ENCODE results near the gene CHI3L1.

- PRO-cap, result no peak
- RAMPAGE, long total RNA, 4 experiments, result no peak in any of the 4 experiments
Observed at GRCh38 chr1:202048977-202049524, 38.7 kb downstream of the ELF3 start.

DNA sequence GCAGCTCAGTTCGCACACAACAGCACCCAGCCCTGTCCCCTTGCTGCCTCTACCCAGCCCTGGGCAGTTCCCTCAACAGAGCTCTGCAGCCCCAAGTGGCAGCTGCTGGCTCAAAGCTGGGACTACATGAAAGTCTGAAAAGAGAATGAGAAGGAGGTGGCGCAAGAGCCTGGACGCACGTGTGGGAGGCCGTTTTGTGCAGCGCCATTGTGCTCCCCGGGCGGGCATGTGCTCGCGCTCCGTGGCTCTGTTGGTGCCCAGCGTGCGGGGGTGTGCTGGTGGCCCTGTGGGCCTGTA, 10.3 kb downstream of the GPR37L1 start:
- PRO-cap, result no peak
- RAMPAGE, long total RNA, 4 experiments, result no peak in any of the 4 experiments

DNA sequence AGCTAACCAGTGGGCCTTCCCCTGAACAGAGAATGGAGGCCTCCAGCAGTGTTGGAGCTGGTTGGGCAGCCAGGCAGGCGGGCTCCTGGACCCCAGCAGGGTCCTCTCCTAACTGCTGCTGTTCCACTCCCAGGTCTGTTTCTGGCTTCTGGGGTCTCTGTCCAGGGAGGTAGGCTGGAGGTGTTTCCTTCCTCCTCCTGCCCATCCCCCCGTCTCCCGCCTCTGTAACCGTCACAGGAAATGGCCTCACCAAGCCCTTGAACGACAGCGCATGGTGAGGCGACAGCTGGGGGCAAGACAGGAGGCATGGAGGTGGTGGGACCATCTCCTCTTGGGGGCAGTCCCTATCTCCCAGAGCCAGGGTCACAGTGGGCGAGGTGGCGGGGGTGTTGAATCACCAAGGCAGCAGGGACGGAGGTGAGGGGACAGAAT, 539 bp downstream of the PTPN7 start:
- PRO-cap, result no peak
- RAMPAGE, long total RNA, 4 experiments, result no peak in any of the 4 experiments

DNA sequence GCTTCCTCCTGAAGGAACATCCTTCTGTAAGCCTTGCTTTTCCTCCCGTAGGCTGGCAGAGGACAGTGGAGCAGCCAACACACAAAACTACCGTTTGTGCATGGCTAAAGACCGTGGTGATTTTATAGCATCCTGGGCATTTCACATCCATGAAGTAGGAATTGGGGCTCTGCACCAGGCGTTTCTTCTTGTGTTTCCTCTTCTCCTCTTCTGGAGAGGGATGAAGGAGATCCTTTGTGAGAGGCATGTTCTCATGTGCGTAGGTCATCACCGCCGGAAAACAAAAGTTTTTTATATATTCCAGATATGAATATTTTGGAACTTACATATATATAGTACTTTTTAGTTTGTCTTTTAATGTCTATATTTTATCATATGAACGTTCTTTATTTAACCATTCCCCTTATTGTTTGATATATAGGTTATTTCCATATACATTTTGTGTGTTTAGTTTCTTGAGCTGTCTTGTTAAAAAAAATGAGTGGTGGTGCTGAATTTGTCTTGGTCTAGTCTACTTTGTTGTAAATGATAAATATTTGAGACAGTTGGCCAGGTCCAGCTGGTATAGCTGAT, 123.5 kb downstream of the PPP1R12B start:
- PRO-cap, result no peak
- RAMPAGE, long total RNA, 4 experiments, result no peak in any of the 4 experiments

DNA sequence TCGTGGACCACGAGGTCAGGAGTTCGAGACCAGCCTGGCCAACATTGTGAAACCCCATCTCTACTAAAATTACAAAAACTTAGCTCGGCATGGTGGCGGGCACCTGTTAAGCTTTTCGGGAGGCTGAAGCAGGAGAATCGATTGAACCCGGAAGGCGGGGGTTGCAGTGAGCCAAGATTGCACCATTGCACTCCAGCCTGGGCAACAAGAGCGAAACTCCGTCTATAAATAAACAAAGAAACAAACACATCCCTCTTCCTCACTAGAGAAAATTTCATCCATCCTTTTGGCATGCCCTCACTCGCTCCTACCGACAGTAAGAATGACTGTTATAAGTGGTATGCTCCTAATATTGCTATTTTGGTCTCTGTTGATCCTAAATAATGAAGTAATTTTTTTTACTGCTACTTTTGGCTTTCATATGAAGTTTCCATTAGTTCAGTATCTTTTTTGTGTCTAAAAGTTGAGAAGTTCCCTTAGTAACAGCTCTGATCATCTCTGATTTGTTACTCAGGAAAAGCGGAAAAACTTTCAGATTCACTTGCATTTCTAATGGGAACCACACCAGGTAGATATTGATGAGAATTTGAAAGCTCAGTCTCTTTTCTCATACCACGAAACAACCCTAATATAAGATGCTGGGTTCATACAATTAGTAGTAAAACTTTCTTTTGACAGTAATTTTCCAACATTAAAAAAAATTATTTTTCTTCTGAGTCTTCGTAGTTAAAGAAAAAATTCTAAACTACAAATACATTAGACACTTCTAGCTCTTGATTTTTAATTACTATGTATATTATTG, 166.5 kb downstream of the SYT2 start:
- PRO-cap, result no peak
- RAMPAGE, long total RNA, 4 experiments, result no peak in any of the 4 experiments

DNA sequence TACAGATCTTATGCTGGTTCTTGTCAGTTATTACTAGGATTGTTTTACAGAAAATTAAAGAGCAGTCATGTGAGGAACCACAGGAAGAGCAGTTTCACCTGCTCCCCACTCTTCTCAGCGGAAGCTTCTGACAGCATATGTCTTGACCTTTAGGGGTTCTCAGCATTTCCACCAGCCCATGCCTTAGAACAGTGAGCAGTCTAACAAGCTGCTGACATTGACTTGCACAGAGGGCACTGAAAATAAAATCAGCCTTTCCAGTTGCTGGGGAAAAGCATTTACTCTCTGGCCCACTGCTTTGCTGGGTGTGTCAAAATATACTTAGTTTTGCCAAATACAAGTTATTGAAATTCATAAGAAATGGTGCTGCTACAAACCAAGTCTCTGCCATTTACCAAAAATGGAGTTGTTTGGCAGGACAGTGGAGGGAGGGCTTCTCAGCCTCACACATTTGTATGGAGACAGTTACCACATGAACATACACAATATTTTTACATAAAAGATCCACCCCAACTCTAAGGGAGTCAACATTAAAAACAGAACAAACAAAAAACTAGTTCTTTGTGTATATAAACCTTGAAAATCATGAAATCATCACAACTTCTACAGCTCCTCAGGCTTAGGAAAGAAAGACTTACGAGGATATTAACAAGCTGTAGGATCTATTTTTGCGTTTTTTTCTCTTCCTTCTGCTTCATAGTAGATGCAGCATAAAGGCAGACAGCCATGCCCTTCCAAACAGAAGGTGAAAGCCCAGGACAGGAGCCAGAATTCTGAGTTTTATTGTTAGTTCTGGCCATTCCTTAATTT, 144.1 kb downstream of the SYT2 start:
- PRO-cap, result no peak
- RAMPAGE, long total RNA, 4 experiments, result no peak in any of the 4 experiments

DNA sequence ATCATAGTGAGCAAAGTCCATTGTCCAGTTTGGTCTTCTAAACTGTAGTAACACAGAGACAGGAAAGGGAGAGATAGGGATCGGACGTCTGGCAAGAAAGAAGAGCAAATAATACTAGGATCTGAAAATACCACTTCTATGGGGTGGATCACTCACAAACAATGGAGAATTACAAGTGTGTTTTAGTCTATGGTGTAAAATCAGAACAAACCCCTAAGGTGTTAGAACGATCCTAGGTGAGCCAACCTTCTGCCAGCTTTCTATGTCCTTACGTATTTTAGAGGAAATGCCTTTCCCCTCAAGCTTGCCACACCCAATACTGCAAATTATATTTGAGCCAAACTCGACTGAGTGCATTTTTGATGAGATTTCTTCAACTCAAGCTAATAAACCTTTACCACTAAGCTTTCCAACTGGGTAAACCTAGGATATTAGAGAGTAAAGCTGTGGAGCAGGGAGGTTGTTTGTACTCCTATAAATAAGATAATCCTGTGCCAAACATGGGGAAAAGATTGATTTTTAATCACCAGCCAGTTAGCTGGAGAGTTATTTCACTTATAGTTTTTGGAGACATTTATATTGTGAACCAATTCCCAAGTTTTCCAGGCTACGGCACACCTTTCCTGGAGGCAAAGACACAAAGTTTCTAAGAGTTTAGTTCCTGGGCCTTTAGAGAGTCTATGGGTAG, 3.7 kb downstream of the ADIPOR1 start:
- PRO-cap, result no peak
- RAMPAGE, long total RNA, 4 experiments, result no peak in any of the 4 experiments

DNA sequence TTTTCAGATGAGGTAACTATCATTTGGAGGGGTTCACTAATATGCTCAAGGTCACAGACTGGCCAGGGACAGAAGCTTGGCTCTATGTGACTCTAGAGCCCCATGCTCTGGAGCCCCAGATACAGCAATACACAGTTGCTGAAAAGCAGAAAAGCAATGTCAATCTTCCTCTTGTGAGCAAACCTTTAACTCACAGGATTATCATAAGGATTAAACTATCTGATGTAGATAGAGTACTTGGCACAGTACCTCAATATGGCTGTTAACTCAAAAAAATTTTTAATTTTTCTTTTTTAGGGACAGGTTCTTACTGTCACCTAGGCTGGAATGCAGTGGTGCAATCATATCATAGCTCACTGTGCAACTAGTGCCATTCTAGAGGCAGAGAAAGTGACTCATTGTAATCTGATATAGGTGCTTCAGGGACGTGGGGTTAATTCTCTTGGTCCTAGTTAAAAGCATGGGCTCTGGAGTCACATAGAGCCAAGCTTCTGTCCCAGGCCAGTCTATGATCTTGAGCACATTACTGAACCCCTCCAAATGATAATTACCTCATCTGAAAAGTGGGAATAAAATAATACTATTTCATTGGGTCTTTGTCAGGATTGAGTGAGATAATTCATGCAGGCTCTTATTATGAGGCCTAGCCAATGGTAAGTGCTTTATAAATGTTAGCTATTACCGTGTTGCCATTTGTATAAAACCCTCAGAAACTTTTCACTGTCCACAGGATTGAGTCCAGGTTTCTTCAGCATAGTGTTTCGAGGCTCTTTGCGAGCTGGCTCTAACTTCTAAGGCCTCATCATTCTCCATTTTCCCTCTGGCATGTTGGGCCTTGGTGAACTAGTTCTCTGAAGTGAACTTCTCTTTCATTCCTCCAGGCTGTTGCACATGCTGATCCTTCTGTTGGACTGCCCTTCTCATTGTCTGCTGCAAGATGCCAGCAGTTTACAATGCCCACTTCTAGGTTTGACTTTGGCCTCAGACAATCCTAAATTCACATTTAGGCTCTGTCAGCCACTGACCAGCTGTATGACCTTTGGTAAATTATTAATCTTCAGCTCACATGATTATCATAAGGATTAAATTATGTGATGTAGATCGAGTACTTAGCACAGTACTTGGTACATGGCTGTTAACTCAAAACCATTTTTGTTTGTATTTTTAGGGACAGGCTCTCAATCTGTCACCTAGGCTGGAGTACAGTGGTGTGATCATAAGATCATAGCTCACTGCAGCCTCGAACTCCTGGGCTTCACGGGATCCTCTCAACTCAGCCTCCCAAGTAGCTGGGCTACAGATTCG, 1.4 kb upstream of the ADIPOR1 start:
- PRO-cap, result no peak
- RAMPAGE, long total RNA, 4 experiments, result no peak in any of the 4 experiments

GRCh38 chr1:203005607-203006045, 1.5 kb upstream of the TMEM183A start:
- PRO-cap, result no peak
- RAMPAGE, long total RNA, 4 experiments, result no peak in any of the 4 experiments

DNA sequence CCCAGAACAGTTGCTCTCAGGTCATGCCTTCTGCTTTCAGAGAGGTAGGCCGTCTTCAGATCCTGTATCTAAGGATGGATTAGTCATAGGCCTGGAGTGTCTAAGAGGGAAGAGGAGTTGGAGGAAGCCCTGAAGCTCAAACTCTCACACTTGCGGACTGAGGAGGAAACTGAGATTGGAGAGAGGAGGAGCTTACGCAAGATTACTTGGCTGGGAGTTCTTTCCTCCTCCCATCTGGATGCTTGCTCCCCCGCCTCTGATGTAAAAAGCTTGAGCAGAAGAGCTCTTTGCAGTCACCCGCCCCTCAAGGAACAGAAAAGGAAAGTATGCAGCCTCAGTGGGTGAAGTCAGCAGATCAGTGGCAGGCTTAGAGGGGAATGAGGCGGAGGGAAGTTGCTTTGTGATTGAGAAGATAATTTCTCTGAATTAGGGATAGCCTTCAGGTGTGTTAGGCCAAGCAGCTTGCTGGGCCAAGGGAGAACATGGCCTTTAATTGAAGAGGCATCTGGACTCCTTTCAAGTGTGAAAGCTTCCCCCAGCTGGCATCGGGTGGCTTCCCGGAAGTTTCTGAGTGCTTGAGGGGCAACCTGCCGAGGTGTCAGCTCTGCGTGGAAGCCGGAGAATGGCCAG, 6.6 kb downstream of the ADORA1 start:
- PRO-cap, result no peak
- RAMPAGE, long total RNA, 4 experiments, result no peak in any of the 4 experiments

GRCh38 chr1:203186420-203187655, at the start of gene CHI3L1:
Gene CHI3L1, minus strand, starts transcription at chr1:203186704.
- PRO-cap, result no peak
- RAMPAGE, long total RNA, 4 experiments, result start-site peak on the minus strand in 2 of 4 experiments, at chr1:203186696-203186746 at its widest, 2,705 to 6,291 reads per replicate

DNA sequence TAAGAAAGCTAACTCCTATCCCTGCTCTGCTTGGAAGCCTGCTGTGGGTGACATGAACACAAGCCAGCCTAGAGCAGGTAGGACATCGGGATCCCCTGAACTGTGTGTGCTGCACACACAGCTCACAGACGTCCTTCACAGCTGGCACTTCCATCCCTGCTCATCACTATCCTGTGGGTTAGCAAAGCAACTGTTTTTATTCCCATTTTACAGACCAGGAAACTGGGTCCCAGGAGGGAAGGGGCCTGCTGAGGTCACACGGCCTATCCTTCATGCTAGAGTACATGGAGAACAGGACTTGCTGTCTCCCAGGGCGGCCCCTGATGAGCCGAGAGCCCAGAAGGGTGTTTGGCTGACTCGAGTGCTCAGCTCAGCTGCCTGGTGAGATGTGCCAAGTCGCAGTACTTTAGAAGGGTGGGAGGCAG, 28.4 kb upstream of the BTG2 start:
- PRO-cap, result no peak
- RAMPAGE, long total RNA, 4 experiments, result no peak in any of the 4 experiments

DNA sequence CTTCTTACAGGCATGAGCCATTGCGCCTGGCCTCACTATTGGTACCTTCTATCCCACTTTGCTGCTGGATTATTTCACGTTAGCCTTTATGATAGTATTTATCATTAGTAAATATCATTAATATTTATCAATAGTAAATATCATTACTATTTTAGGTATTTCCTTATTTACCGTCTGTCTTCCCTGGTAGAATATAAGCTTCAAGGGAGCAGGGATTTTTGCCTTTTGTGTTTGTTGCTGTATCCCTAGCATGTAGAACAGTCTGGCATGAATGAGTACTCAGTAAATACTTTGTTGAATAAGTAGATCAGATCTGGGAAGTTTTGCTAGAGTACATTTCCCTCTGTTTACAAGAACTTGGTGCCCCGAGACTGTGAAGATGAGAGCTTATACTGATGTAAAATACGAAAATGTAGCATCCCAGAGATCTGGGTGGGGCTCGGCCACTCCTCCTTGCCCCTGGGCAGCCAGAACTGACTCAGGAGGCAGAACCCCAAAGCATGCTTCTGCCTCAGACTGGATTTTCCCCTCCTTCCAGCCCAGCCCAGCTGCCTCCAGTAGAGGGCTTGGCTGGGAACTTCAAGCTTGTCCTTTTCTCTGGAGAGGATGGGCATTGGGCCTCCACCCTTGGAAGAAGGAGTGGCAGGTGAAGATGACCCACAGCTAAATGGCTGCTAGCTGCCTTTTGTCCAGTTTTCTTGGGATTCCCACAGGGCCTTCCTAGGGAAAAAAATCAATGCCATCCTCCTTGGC, 24.4 kb upstream of the BTG2 start:
- PRO-cap, result no peak
- RAMPAGE, long total RNA, 4 experiments, result no peak in any of the 4 experiments

DNA sequence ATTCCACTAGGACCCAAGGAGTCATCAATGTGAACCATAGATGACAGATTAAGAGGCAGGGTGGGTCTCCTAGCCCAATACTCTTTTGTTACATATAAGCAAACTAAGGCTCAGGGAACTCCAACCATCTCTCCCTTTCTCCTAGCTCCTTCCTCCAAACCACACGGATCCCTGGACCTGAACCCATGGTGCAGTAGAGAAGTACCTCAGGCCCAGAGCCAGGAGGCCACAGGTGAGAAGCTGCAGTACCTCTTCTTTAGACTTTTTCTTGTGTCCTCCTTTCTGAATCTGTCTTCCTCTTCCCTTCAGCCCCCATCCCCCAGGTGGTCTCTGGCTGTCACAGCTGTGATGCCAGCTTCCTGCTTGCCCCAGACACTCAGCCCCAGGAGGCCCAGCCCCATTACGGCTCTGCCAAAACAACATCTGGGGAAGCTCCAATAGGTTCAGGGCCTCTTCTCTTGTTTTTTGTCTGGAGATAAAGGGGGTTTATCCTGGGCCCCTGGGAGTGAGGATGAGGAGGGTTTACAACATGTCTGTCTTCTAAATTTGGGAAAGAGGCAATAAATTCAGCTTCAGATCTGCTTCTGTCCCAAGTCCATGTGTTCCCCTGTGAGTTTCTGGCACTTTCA, 9.6 kb upstream of the BTG2 start:
- PRO-cap, result no peak
- RAMPAGE, long total RNA, 4 experiments, result no peak in any of the 4 experiments

DNA sequence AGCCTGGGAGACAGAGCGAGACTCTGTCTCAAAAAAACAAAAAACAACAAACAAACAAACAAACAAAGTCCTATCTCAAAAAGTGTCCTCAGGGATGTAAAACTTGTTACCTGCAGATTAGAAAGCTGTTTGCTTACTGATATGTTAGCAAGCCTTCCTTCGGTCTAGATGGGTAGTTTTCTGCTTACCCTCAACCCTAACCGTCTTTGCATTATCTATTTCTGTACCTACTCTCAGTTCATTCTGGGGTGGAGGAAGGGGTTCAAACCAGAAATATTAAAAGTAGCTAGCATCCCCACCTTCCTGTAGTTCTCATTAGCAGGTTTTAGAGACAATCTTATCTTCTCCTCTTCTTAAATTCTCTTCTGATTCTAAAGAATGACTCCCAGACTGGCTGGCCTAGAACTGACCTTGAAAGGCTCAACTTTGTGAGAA, 5.3 kb upstream of the BTG2 start:
- PRO-cap, result no peak
- RAMPAGE, long total RNA, 4 experiments, result no peak in any of the 4 experiments

DNA sequence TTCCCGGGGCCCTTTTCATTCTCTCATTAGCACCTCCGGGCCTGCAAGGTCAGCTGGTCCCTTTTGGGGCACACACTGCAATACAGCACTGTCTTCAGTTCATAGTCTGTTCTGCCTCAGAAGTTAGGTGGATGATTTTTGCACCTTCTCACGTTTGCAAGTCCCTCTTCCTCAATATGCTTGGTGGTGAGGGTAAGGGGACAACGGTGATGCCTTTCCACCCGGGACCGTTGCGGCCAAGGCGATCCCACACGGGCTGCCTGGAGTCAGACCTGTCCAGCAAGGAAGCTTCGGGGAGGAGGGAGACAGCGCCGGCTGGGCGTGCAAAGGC, 21.6 kb downstream of the BTG2 start:
- PRO-cap, result no peak
- RAMPAGE, long total RNA, 4 experiments, result no peak in any of the 4 experiments

GRCh38 chr1:203360960-203361758, 10.2 kb upstream of the FMOD start:
- PRO-cap, result no peak
- RAMPAGE, long total RNA, 4 experiments, result no peak in any of the 4 experiments

GRCh38 chr1:203464272-203464725, 11.3 kb upstream of the PRELP start:
- PRO-cap, result no peak
- RAMPAGE, long total RNA, 4 experiments, result no peak in any of the 4 experiments

DNA sequence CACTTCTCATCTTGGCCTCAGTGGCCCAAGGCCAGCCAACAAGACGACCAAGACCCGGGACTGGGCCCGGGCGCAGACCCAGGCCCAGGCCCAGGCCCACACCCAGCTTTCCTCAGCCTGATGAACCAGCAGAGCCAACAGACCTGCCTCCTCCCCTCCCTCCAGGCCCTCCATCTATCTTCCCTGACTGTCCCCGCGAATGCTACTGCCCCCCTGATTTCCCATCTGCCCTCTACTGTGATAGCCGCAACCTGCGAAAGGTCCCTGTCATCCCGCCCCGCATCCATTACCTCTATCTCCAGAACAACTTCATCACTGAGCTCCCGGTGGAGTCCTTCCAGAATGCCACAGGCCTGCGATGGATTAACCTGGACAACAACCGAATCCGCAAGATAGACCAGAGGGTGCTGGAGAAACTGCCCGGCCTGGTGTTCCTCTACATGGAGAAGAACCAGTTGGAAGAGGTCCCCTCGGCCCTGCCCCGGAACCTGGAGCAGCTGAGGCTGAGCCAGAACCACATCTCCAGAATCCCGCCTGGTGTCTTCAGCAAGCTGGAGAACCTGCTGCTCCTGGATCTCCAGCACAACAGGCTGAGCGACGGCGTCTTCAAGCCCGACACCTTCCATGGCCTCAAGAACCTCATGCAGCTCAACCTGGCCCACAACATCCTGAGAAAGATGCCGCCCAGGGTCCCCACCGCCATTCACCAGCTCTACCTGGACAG, 7.8 kb downstream of the PRELP start:
- PRO-cap, result no peak
- RAMPAGE, long total RNA, 4 experiments, result start-site peak on the minus strand in 1 of 4 experiments, centred at positions 204 to 302 of the sequence, 6 to 18 reads per replicate

DNA sequence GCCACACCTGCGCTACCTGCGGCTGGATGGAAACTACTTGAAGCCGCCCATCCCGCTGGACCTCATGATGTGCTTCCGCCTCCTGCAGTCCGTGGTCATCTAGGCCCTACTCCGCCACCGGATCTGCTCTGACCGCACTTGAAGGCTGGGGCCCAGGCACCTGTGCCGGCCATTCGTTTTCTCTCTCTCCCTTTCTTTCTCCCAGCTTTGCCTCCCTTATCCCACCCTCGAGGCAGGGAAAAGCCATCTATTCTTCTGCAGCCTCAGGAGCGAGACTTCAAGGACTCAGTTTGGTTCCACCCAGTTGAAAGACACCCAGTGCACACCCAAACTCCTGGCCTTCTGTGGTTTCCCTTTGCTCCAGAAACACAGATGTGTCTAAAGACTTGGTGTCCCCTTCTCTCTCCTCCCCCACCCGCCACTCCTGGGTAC, 7.2 kb upstream of the OPTC start:
- PRO-cap, result no peak
- RAMPAGE, long total RNA, 4 experiments, result no peak in any of the 4 experiments

Data from omental fat pad (tissue), 4 donors.